Airway epithelial cell (primary cell): ENCODE results near the gene NEDD1.

DNA sequence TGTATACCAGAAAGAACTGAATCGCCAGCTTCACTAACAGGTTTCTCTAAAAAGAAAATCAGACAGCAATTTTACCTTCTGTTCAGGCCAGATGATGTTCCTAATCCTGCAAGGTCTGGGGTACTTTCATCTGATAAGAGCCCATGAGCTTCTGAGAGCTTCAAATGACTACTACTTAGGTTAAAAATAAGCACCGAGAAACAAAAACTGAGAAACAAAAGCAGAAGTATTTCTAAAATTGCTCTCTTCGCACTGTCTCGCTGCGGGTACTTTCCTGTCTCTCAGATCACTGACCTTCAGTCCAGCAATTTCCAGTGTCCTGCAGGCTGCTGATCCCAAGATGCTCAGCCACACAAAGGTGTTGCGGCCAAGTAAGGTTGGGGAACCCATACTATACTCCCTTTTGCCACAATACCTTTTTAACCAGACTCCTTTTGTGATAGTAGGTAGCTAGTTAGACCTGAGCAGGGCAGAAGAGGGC, 167.7 kb upstream of the TMCC3 start:
- RAMPAGE, long total RNA = no peak

- RAMPAGE, long total RNA = no peak
These were observed 58.6 kb upstream of the NR2C1 start for GRCh38 chr12:95131999-95132433.

DNA sequence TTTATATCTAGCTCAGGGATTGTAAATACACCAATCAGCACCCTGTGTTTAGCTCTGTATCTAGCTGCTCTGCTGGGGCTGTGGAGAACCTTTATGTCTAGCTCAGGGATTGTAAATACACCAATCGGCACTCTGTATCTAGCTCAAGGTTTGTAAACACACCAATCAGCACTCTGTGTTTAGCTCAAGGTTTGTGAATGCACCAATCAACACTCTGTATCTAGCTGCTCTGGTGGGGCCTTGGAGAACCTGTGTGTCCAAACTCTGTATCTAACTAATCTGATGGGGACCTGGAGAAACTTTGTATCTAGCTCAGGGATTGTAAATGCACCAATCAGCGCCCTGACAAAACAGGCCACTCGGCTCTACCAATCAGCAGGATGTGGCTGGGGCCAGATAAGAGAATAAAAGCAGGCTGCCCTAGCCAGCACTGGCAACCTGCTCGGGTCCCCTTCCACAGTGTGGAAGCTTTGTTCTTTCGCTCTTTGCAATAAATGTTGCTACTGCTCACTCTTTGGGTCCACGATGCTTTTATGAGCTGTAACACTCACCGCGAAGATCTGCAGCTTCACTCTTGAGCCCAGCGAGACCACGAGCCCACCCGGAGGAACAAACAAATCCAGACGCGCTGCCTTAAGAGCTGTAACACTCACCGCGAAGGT, 93.7 kb upstream of the METAP2 start:
- RAMPAGE, long total RNA = no peak

GRCh38 chr12:95966645-95967061, 23.5 kb downstream of the AMDHD1 start:
- RAMPAGE, long total RNA = no peak

- RAMPAGE, long total RNA = no peak
These were observed 73.5 kb upstream of the LTA4H start for GRCh38 chr12:96108835-96109382.

GRCh38 chr12:96121186-96121753, 72.9 kb upstream of the ELK3 start:
- RAMPAGE, long total RNA = no peak

- RAMPAGE, long total RNA = no peak
These were observed 1.4 kb downstream of the CDK17 start for GRCh38 chr12:96398852-96399127.

DNA sequence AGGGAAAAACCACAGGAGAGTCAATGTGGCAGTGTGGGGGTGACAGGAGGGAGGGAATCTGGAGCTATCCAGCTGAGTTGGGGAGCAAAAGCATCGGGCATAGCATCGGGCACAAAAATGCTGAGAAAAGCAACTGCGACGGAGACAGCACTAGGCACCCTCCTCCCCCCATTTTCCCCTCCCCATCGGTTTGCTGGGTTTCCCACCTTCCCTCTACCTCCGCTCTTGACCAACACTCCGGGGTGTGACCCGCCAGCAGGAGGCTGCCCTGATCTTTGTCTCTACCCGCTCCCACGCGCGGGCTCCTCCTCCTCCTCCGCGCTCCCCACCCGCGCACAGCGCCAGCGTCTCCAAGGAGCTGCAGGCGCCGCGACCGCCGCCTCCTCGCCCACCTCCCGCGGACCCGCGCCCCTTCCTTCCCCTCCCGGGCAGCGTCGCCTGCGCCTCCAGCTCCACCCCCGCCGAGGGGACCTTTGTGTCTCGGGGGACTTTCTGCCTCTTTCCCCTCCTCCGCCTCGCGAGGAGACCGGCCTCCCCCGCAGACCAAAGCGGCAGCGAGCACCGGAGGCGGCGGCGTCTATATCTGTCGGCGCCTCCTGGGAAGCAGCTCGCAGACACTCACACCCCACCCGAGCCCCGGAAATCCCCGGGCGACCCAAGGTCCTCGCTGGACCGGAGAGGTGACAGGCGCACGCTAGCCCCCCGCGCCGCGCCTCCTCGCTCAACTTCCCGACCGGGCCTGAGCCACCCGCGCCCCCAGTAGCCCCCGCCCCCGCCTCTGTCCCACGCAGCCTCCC, 913 bp downstream of the CDK17 start:
- RAMPAGE, long total RNA = no peak

- RAMPAGE, long total RNA = no peak
These were observed 879 bp upstream of the CDK17 start for GRCh38 chr12:96400793-96401843.

GRCh38 chr12:96436256-96436780, 36.1 kb upstream of the CDK17 start:
- RAMPAGE, long total RNA = no peak

DNA sequence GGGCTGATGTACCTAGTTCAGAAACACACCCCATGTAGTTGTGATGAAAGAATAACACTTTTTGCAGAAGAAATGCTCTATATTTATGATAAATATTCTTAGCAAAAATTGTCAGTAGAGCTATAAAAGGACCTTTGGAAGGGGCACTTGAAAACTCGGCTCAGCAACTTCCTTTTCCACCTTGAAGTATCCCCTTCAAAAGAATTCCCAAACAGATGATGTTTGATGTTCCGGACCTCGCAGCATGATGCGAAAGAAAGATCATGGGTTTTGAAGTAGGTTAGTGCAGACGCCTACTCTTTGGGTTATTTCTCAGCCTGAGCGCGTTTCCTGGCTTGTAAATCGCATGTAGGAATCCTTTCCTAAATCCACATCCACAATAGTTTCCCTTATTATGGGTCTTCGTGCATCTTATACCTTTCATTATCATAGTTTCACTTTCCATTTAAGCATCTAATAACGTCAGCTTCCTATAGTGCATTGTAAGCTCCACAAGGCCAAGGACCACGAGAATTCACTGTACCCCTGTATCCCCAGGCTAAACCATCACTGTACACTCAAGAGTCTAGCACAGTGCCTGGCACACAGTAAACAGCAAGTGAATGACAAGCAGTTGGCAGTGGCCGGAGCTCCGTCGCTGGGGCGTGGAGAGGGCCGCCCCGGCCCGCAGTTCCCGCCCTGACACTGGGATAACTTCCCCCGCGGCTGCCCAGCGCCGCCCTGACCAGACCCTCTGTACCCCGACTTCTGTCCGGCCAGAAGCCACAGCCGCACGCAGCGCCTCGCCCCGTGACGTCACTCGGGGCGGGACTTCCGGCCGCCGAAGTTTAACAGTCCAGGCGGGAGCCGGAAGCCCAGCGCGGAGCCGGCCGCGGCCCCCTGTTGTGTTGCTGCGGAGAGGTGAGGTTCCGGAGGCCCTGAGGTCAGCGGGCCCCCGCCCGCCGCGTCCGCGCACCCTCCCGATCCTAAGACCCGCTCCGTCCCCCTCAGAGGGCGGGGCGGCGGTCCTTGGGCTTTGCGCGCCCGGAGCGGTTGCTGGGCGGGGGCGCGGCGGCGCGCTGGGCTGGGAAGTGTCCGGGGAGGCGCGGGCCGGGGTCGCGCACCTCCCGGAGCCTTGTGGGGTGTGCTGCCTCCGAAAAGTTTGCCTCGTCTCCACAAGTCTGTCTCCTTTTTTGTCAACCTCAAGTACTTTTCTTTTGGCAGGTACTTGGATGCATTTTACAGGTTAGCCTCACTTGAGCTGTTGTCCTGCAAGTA, at the start of gene NEDD1:
NEDD1 (plus strand) TSS at position 857 of the 1,257 bp plus-strand sequence.
- RAMPAGE, long total RNA = start-site peak on the plus strand centred at position 859 of the sequence, 53 bp wide, 941 and 259 reads in 2 replicates

DNA sequence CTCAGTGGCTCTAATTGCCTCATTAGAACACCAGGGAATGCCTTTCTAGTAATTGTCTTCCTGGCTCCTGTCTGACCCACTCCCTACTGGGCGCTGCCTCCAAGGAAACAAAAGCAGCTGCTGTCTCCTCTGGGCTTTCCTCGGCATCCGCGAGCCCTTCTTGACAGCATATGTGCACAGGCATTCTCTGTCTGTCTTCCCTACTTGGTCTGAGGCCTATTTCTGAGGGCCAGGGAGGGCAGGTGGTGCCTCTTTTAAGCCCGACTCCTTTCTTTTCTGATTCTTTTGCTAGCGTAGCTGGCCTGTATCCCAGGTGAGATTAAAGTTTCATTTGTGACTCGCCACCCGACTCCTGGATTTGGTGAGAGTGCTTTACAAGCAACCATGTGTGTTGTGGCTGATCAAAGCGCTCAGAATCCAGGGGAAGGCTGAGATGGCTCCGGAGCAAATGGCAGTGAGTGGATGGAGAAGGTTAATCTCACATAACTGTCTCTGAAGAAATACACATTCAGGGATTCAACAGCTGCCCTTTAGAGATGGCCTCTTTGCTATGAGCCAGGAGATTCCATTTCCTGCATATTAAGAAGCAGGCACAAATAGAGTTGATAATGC, 369.2 kb downstream of the NEDD1 start:
- RAMPAGE, long total RNA = no peak

GRCh38 chr12:97512289-97512974, 605.4 kb downstream of the NEDD1 start:
- RAMPAGE, long total RNA = no peak

- RAMPAGE, long total RNA = no peak
These were observed 21.7 kb upstream of the TMPO start for GRCh38 chr12:98493401-98494286.

DNA sequence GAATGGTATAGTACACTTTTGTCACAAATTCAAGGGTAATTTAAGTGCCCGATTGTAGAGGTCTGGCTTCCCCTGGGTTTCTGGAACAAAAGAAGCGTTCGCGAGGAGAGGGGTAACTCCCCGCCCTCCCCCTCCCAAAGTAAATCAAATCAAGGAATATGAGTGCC, 526 bp upstream of the TMPO start:
- RAMPAGE, long total RNA = no peak

- RAMPAGE, long total RNA = no peak
These were observed 249.7 kb downstream of the APAF1 start for GRCh38 chr12:98894255-98895671.

- RAMPAGE, long total RNA = no peak
These were observed 414.7 kb downstream of the APAF1 start for GRCh38 chr12:99059784-99060247.

DNA sequence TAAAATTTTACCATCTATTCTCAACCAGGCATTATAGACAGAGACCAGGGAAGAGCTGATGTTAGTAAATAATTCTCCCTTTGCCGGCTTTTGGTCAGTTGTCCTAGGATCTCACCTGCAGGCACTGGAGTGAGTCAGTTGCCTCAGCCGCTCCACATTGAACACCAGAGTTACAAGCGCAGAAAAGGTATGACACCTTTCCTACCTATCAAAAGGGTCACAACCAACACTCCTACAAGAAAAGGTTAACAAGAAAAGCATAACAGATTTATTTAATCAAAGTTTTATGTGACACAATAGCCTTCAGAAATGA, 37.7 kb upstream of the GARIN6 start:
- RAMPAGE, long total RNA = no peak

GRCh38 chr12:100141509-100142780, 729 bp downstream of the BLTP3B start:
- RAMPAGE, long total RNA = no peak

DNA sequence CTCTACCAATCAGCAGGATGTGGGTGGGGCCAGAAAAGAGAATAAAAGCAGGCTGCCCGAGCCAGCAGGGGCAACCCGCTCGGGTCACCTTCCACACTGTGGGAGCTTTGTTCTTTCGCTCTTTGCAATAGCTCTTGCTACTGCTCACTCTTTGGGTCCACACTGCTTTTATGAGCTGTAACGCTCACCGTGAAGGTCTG, 42.7 kb upstream of the NR1H4 start:
- RAMPAGE, long total RNA = no peak